Spleen (tissue), 7 donors: Measurements from ENCODE around the genes TWF2 and SEMA3G.

GRCh38 chr3:52234923-52235552 is 3.9 kb downstream of the TWF2 start:
- PRO-cap, 4 experiments, result no peak in any of the 4 experiments
- RAMPAGE, long total RNA, 4 experiments, result no peak in any of the 4 experiments

DNA sequence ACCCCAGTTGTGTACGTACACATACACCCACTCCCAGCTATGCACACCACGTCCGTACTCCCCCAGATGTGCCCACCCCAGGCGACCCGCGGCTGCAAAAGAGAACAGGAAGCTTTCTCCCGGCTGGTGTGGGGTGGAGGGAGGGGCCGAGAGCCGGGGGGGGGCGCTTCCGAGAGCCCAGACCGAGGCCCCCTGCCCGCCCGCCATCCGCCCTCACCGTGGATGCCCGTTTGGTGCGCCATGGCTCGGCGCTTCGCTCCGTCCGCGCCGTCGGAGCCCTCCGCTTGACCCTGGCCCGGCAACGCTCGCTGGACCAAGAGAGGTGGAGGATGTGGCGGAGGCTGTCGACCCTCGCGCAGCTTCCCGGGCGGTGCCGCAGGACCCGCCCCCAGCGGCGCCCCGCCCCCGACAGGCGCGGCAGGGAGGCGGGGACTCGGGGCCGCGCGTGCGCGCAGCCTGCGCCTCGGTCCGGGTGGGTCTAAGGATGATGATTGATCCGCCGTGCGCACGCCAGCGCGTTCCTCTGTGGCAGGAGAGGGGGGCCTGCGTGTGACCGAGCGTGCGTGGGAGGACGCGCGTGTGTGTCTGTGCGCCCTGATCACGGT is at the start of gene TWF2:
TSS of gene TWF2 (minus strand) at position 384 of the 605 bp plus-strand sequence.
- PRO-cap, 4 experiments, result peak in 4 of 4 experiments; most common plus-strand start position 461 of the sequence (in 3); most common minus-strand start position 384 of the sequence (in 2)
- RAMPAGE, long total RNA, 4 experiments, result start-site peak on the plus strand in 4 of 4 experiments, centred at positions 463 to 516 of the sequence, 11 to 21 reads per replicate; start-site peak on the minus strand in 4 of 4 experiments, centred at positions 338 to 344 of the sequence, 332 to 596 reads per replicate

DNA sequence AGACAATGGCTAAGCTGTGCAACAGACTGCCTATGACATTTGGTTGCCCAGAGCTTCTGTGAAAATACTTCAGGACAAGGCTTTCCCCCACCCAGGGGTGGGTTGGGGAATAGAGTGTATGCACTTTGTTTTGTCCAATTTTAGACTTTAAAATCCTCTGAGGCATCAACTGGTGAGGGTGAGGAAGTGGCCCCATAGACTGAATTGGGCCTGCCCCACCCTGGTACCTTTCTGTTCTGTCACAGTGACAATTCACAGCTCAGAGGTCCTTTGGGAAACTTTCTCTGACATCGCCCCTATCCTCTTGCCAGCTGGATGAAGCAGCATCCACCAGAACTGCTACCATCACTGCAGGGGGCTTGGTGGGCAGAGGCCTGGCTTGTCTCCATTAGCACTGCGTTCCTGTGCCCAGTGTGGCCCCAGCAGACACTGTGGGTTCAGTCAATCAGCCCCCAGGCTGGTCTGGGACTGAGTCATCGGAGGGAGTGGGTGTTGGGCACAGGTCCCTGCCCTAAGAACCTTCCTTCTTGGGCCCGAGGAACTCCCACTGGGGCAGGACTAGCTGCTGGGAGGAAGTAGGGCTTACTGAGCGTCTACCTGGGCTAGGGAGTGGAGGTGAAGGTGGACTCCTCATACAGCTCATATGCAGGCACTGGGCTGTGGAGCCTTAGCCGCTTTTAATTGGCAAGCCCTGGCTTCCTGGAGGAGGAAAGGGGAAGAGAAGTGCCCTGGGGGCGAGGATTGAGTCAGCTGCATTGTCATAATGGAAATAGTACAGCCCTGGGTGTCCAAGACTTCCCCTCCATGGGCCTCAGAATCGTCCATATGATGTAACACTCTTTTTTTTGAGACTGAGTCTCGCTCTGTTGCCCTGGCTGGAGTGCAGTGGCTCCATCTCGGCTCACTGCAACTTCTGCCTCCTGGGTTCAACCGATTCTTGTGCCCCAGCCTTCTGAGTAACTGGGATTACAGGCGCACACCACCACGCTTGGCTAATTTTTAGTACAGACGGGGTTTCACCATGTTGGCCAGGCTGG is 1.5 kb upstream of the PPM1M start:
- PRO-cap, 4 experiments, result peak in 2 of 4 experiments; most common plus-strand start position 755 of the sequence (in 1); most common minus-strand start position 679 of the sequence (in 1)
- RAMPAGE, long total RNA, 4 experiments, result no peak in any of the 4 experiments

DNA sequence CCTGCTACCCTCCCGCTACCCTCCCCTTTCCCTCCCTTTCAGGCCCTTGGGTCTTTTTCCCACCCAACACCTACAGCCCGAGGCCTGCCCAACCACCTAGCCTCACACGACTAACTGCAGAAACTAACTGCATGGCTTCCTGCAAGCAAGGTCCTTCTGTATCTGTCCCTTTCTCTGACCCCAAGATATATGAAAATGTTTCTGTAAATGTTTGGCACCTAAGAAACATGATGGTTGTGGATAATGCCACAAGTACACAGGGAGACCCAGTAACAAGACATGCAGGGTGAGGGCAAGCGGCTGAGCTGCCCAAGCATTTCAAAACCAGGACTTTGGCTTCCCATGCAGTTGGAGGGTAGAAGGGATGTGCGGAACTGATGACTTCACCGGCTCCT is 11.2 kb downstream of the PPM1M start:
- PRO-cap, 4 experiments, result peak in 1 of 4 experiments; most common minus-strand start position 184 of the sequence (in 1)
- RAMPAGE, long total RNA, 4 experiments, result no peak in any of the 4 experiments

GRCh38 chr3:52310504-52311335 is 5.4 kb upstream of the DNAH1 start:
- PRO-cap, 4 experiments, result peak in 1 of 4 experiments; most common minus-strand start chr3:52311009 (in 1)
- RAMPAGE, long total RNA, 4 experiments, result no peak in any of the 4 experiments

DNA sequence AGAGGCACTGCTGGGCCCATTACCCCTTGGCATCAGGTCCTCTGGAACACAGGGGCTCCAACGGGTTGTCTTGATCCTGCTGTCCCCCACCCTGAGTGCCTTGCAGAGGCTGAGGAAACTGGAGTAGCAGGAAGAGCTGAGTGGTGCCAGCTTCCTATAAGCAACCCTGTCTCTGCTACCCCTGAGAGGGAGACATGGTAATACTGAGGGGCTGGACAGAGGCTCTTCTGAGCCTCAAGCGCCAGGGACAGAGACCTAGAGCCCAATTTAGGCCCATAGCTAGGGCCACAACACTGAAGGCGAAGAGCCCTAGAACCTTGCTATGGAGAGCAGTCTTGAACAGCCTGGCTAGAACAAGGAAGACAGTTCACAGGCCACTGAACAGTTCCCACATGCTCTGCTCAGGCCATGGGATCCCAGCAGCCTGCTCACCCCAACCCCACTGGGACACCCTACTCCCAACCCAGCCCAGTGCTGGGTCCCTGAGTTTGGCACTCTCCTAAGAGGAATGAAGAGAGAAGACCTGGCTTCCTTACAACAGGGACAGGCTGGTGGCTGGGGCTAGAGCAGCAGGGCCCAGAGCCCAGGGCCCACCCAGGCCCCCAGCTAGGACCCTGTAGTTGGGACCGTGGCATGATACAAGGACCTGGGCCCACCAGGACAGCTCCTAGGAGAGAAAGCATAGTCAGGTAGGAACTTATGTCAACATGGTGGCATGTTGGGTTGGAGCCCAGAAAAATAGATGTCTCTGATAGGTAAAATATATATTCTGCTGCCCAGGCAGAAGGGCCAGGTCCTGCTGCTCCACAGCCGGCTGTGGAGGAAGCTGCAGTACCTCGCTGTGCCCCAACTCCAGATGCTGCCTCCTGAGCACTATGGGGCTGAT is 8.3 kb downstream of the BAP1 start:
- PRO-cap, 4 experiments, result no peak in any of the 4 experiments
- RAMPAGE, long total RNA, 4 experiments, result no peak in any of the 4 experiments

- PRO-cap, 4 experiments, result peak in 4 of 4 experiments; most common plus-strand start chr3:52445160 (in 1); most common minus-strand start chr3:52445103 (in 4)
- RAMPAGE, long total RNA, 4 experiments, result no peak in any of the 4 experiments
Observed at GRCh38 chr3:52444673-52445504, at the start of gene SEMA3G. Gene SEMA3G (minus strand): TSS chr3:52445103.

DNA sequence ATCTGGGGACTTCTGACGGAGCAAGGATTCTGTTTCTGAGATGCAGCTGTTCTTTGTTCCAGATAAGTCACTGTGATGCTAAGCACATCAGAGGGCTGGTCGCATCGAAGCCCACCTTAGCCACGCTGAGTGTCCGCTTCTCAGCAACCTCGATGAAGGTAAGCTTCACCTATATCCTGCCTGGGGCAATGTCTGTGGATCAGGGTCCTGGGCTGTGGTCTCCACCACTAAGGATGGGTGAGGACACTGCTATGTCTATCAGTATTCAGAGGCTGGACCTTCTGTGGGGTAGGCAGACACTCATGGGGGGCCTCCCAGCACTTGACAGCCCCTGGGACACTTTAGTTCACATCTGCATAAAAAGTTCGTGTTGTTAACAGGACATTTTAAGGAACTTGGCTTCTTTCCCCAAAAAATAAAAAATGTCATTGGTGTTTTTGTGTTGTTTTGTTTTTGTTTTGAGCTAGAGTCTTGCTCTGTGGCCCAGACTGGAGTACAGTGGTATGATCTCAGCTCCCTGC is 18.3 kb downstream of the NISCH start:
- PRO-cap, 4 experiments, result no peak in any of the 4 experiments
- RAMPAGE, long total RNA, 4 experiments, result no peak in any of the 4 experiments

GRCh38 chr3:52502437-52503083 is 7.4 kb downstream of the STAB1 start:
- PRO-cap, 4 experiments, result no peak in any of the 4 experiments
- RAMPAGE, long total RNA, 4 experiments, result no peak in any of the 4 experiments

GRCh38 chr3:52527095-52527432 is 6.6 kb downstream of the NT5DC2 start:
- PRO-cap, 4 experiments, result peak in 1 of 4 experiments; most common plus-strand start chr3:52527364 (in 1)
- RAMPAGE, long total RNA, 4 experiments, result no peak in any of the 4 experiments

DNA sequence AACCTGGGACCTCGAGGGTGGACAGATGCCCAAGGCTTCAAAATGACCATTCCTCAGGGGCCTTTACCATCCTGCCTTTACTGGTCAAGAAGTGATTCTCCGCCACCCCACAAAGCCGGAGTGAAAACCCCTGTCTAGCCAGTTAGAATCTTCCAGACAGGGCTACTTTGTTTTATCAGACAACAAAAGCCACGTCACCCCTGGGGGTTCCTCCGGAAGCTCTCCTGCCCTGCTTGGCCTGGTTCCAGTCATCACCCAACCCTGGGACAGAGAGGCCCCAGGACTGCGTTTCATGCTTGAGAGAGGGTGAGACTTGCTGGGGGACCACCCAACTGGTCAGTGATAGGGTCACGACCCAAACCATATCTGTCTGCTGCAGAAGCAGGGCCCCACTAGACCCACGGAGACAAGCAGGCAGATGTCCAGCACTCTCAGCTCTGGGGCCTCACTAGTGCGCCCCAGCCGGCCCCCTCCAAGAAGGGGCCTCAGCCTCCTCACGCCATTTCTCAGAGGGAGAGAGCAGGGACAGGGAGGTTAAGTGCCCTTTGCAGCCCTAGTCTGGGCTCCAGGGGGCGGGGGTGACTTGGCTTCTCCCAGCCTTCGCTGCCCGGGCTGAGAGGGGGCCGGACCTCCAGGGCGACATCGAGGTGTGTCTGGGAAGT is 1.1 kb downstream of the NT5DC2 start:
- PRO-cap, 4 experiments, result no peak in any of the 4 experiments
- RAMPAGE, long total RNA, 4 experiments, result no peak in any of the 4 experiments

DNA sequence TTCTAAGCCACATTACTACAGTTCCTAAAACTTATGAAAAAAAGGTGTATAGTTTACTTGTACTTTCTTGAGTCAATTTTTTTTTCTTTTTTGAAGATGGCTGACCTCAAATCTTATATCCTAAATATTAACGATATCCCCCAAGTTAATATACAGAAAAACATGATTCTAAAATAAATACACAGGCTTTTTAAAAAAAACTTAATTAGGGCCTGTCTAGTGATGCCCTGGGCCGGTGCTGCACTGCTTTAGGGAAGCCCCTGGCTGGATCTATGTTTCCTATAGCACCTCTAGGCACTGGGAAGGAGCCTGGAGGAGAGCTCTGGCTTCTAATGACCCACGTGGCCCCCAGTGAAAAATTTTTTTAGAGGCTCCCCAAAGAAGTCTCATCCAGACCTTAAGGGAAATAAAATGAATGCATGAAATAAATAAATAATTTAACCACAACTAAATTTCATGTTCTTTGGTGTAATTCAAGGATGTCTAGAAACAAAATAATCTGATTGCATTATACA is 9.4 kb downstream of the UQCC5 start:
- PRO-cap, 4 experiments, result no peak in any of the 4 experiments
- RAMPAGE, long total RNA, 4 experiments, result no peak in any of the 4 experiments

DNA sequence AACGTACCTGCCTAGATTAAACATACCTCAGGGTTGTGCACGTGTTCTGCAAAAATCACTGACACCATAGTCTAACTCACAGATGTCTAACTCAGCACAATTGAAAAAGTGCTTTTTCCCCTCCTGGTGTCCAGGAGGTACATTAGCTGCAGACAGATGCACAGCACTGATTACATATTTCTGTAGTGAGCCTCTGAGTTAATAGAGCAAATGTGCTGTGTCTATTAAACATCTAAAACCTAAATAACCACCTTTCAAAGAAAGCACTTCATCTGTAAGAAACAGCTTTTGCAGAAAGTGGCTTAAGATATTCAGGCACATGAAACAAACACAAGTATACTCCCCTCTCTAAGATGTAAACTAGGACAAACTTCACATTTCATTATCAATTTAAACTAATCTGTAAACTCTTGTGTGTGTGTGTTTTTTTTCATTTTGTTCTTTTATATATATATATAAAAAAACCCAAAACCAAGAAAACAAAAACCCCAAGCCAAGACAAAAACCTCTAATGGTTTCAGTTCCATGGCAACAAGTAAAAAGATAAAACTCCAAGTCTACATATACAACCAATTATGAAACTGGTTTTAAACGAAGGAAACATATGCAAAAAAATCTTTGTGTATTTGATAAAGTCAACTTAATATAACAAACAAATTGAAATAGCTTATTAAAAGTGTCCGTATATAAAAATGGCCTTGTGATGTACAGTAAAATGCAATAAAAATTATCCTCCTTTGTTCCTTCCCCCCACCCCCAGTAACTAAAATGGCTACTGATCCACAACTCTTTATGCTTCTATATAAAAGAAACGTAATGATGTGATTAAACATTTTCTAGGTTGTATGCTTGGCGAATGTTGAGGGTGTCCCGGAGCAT is 11.1 kb downstream of the UQCC5 start:
- PRO-cap, 4 experiments, result no peak in any of the 4 experiments
- RAMPAGE, long total RNA, 4 experiments, result no peak in any of the 4 experiments

- PRO-cap, 4 experiments, result no peak in any of the 4 experiments
- RAMPAGE, long total RNA, 4 experiments, result no peak in any of the 4 experiments
Observed at GRCh38 chr3:52563251-52563852, 26.9 kb downstream of the UQCC5 start.

GRCh38 chr3:52563943-52564457 is 27.6 kb downstream of the UQCC5 start:
- PRO-cap, 4 experiments, result no peak in any of the 4 experiments
- RAMPAGE, long total RNA, 4 experiments, result no peak in any of the 4 experiments

- PRO-cap, 4 experiments, result no peak in any of the 4 experiments
- RAMPAGE, long total RNA, 4 experiments, result no peak in any of the 4 experiments
Observed at GRCh38 chr3:52687399-52688465, 1.9 kb downstream of the GNL3 start.

GRCh38 chr3:52694377-52695492 is 8.9 kb downstream of the GNL3 start:
- PRO-cap, 4 experiments, result no peak in any of the 4 experiments
- RAMPAGE, long total RNA, 4 experiments, result no peak in any of the 4 experiments

DNA sequence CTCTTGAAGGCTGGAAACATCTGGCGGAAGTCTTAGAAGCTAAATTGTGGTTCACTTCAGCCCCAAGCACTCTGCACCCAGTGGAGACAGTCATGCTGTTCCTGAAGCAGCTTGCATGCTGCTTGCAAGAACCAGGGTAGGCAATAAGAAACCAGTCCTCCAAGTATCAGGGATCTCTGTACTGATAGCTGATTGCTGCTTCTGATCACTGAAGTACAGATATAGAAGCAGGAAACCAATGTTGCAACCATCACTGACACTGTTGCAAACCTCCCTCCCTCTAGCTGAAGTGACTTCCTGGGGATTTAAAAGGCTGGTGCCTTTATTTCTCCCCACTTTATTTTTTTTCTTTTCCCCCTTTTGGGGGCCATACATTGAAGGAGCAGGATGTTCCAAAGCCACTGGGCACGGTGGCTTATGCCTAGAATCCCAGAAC is 15.2 kb downstream of the SPCS1 start:
- PRO-cap, 4 experiments, result no peak in any of the 4 experiments
- RAMPAGE, long total RNA, 4 experiments, result no peak in any of the 4 experiments

GRCh38 chr3:52779373-52780220 is 2.2 kb downstream of the ITIH1 start:
- PRO-cap, 4 experiments, result peak in 1 of 4 experiments; most common minus-strand start chr3:52779698 (in 1)
- RAMPAGE, long total RNA, 4 experiments, result no peak in any of the 4 experiments

GRCh38 chr3:52820238-52821258 is 9.9 kb downstream of the ITIH4 start:
- PRO-cap, 4 experiments, result no peak in any of the 4 experiments
- RAMPAGE, long total RNA, 4 experiments, result no peak in any of the 4 experiments